Bile duct (tissue), 1 donor: ENCODE data around the genes GPR156 and GOLGB1.

GRCh38 chr3:120033603-120034441 lies 60.4 kb downstream of the GSK3B start:
- PRO-cap: no peak

GRCh38 chr3:120145589-120146057 lies 51.4 kb upstream of the GSK3B start:
- PRO-cap: no peak

- PRO-cap: no peak
Measured at GRCh38 chr3:120170257-120170699, 76.0 kb upstream of the GSK3B start.

- PRO-cap: no peak
Measured at GRCh38 chr3:120284695-120285655, at the start of gene GPR156. GPR156 (minus strand) TSS chr3:120285222.

DNA sequence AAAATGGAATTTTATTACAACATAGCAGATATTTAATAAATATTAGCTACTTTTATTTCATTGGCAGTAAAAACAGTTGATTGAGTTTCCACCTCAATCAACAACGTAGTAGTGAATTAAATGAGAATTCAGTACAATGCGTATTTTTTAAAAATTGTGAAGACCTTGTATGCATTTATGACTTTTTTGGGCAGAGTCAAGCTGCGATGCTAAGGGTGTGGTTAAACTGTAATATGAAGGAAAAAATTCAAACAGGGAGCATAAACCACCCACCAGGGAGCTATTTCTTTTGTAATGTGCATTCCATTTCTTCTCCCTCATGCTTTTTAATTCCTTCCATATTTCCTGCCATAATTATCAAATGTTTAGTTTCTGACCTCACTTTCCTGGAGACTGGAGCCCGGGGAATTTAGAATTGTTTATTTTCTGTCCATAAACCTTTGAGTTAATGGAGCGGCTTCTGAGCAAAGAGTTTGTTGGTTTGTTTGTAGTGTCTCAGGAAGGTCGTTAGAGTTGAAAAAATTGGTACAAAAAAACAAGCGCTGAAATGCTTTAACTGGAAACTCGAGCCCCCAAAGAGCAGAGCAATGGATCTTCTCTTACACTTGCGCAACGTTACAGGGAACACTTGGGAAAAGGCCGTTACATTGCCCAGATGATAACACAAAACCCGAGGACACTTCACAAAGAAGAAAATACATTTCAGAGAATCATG lies 1.1 kb downstream of the FSTL1 start:
- PRO-cap: bidirectional peak, plus-strand start at position 661 of the sequence, minus-strand start at position 509 of the sequence

DNA sequence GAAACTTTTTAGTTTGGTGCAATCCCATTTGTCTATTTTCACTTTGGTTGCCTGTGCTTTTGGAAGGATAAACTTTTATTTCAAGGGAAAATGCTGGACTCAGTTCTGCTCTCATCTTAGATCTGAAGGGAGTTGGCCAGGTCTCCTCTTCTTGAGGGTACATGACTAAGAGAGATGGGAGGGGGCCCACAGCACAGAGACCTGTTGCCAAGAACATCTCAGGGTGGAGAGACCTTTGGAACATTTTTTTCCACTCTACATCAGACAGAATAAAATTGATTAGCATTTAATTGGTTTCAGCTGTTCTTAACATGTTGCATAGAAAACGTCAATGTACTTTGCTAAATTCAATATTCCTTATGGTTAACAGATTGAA lies 36.3 kb upstream of the FSTL1 start:
- PRO-cap: no peak

DNA sequence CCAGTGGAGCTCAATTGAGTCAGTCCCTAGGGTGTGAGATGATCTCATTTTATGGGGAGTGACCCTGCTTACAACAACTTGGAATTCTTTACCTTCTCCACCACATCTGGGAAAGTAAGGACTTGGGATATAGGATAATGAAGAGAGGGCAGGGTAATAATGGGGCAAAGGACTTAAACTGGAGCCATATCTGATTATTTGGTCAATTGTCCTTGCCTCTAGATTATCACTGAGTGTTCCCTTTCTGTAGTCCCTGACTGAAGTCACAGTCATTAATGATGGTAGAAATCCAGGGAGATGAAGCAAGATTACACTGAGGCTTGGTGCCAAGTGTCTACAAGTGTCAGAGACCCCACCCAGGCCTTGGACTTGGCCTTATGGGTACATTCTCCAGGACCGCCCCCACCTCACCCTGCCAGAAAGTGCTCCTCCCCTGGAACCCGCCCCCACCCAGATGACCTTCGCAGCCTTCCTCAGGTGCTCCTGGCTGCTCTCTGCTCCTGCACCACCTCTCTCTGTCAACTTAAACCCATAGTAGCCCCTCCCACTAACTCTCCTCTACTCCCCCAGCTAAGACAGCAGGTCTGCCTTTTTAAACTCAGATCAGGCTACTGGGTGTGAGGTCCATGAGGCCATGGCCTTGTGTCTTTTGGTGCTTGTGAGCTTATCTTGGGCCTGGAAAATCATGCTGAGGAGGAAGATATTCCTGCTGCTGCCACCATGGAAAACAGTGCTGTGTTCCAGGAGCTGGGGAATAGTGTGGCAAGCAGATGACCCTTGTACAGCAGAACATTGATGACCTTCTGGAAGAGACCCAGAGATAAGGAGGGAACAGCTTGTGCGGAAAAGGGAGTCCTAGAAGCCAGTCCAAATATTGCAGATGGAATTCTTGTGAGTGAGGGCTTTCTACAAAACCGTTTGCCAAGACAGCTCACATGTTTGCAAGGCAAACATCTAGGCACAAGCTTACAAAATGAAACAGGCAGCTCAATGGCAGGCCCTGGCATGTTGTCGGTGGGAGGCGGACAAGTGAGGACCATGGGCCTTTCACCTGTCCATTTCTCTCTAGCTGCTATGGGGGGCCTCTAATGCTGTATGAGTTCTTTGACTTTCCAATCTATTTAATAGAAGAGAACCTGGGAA lies 40.3 kb upstream of the NDUFB4 start:
- PRO-cap: no peak

DNA sequence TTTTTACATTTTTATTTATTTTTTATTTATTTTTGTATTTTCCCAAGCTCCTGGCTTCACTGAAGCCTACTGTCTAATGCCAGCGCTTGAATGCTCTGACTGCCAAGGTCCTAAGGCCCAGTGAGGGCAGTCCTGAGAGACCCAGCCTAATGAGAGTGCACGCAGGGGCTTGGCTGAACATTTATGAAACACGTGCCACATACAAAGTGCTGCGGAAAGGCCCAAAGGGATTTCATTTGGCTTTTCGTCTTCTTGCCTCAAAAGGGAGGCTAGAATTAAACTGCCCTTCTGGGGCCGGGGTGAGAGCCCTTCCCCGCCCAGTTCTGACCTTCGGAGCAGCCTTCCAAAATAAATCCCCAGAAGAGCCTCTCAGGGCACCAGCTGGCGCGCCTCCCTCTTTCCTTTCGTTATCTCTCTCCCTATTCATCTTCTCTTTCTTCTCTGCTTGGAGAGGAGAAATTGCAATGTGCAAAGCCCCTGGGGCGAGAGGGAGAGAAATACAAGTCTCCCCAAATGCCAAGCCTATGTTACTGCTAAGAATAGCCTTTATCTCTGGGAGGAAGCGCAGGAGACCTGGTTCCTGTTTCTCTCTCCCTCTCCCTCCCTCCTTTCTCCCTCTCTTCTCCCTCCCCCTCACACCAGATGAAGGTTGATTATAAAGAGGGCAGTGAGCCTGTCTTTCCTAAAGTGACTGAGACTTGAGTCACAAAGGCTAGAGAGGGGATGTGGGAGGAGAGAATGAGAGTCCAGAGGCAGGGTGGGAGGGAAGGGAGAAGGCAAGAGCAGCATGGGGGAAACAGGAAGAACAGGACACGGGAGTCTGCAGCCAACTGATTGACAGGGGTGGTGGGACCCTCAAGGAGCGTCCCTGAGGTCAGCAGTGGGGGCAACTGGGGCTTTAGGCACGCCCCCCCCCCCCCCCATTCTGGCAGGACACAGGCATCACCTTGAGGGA lies 36.7 kb upstream of the NDUFB4 start:
- PRO-cap: no peak

GRCh38 chr3:120719073-120719885 lies 23.0 kb downstream of the RABL3 start:
- PRO-cap: no peak

DNA sequence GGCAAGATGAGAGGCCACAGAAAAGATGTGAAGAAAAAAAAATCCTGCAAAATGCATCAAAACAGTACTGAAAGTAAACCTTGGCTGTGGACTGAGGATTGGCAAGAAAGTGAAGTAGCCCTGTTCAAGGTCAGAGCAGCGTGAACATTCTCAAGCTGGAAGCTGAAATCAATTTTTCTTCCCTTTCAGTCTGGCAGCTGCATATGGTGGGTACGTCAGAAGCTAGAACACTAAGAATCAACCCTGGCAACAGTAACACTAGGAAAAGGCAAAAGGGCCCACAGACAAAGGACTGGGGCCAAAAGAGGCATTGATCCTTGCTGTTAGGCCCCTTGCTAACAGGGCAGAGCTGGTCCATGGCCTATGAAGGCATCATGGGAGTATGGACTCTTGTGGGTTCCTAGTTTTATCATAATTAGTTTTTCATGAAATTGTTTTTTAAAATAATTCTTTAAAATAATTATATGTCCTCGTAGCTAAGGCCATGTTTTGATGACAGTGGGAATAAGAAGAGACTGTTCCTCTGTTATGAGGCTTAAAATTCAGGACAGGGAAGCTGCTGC lies 74.4 kb downstream of the GTF2E1 start:
- PRO-cap: no peak

GRCh38 chr3:120840200-120840465 lies 67.9 kb upstream of the STXBP5L start:
- PRO-cap: no peak

GRCh38 chr3:121591462-121591871 lies 1.7 kb upstream of the FBXO40 start:
- PRO-cap: no peak

- PRO-cap: no peak
Measured at GRCh38 chr3:121695299-121695953, 34.7 kb upstream of the HCLS1 start.

- PRO-cap: no peak
Measured at GRCh38 chr3:121702371-121702883, 41.7 kb upstream of the HCLS1 start.

DNA sequence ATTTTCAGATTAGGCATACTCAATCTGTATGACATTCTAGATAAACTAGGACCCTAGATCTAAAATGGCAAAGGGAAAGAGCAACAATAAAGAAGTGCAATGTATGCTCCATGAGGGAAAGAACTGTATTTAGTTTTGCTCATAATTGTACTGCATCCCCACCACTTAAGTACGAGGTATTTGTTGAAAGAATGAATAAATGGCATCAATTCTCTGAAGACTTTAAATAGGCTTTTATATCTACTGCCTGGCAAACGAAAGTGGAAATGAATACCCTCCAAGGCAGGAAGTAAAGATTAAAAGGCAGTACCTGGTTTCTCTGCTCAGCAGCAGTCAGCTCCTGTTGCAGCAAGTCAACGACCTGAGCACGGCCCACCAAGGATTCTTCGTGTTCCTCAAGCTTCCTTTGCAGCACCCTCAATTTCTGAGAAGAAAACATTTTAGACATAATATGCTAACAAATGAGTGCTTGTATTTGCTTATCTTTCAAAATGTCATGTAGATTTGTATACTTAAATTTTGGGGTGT lies 31.4 kb downstream of the GOLGB1 start:
- PRO-cap: no peak

DNA sequence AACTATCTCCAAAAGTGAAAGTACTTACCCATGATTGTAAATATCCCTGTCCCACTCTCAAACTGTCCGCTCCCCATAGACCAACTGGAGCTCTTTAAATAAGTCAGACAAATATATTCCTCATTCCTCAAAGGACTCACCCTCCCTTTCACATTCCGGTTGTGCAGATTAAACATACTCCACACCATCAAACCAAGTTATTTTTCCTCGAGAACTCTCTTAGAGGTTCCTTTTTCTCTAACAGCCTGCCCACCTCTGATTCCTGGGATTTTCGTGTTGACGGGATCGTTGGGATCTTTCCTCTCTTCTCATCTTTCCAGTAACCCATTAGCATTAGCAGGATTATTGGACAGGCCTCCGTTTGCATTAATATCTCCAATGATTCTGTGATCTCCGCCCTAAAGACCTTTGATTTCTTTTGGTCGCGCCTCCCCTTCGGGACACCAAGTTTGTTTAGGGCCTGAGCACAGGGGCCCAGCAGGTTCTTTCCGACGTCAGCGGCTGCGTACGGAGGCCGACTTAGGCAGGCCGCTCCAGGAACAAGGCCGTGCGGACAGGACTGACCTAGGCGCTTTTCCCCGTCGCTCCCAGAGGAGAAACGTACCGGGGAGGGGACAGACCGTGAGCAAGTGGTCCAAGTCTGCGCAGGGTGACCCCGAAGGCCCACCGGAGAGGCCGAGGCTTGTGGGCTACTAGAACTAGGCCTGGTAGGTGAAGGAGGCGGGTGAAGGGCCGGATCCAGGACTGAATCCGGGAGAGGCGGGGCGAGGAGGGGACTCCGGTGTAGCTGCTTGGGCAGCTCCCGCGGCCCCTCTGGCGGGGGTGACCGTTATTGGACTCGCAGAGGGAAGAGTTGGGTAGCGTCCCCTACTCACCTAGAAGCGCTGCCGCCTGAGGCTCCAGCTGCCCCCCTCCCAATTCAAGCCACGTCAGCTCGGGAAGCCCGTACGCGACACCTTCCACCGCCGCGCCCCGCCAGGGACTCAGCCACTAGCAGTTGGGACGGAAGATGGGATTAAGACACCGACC lies at the start of gene GOLGB1:
GOLGB1 (minus strand) TSS at position 985 of the 1,029 bp plus-strand sequence.
- PRO-cap: unidirectional peak, minus-strand start at position 86 of the sequence; unidirectional peak, plus-strand start at position 480 of the sequence; bidirectional peak, plus-strand start outside the sequence, minus-strand start at position 985 of the sequence

- PRO-cap: no peak
Measured at GRCh38 chr3:121783385-121784271, 34.1 kb upstream of the GOLGB1 start.

DNA sequence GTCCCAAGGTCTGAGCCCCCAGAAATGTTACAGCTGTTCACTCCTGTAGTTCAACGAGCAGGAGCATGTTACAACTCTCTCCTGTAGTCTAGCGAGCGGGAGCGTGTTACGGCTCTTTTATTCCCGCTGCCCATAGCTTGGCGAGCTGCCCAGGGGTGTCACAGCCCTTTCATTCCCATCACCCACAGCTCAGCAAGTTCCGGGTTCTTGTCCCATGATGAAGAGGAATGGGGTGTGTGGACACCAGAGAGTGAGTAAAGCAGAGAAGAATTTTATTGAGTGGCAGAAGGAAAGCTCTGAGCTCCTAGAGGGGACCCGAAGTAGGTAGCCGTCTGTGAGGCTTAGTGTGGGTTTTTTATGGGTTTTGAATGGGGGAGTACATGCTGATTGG lies 24.9 kb downstream of the SLC15A2 start:
- PRO-cap: no peak

- PRO-cap: no peak
Measured at GRCh38 chr3:122020831-122021401, 1.1 kb downstream of the ILDR1 start.

- PRO-cap: no peak
Measured at GRCh38 chr3:122064266-122064776, 9.2 kb downstream of the CD86 start.